Subcutaneous preadipocyte (primary cell): Measurements from ENCODE around the gene MEF2A.

GRCh38 chr15:99486045-99486911 is 79.5 kb upstream of the MEF2A start:
- CAGE, long polyA plus RNA, result no peak

GRCh38 chr15:99507116-99507706 is 58.6 kb upstream of the MEF2A start:
- CAGE, long polyA plus RNA, result no peak

GRCh38 chr15:99565157-99566258 is at the start of gene MEF2A:
Gene MEF2A, plus strand, starts transcription at chr15:99565984.
- CAGE, long polyA plus RNA, result no peak

DNA sequence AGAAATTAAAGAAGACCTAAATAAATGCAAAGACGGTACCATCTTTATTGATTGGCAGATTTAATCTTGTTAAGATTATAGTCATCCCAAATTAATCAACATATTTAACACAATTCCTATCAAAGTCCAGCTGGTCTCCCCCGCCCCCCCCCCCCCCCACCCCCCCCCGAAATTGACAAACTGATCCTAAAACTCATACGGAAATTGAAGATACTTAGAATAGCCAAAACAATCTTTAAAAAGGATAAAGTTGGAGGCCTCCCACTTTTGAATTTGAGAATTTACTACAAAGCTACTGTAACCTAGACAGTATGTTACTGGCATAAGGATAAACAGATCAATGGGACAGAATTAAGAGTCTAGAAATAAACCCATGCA is 44.5 kb downstream of the MEF2A start:
- CAGE, long polyA plus RNA, result no peak

DNA sequence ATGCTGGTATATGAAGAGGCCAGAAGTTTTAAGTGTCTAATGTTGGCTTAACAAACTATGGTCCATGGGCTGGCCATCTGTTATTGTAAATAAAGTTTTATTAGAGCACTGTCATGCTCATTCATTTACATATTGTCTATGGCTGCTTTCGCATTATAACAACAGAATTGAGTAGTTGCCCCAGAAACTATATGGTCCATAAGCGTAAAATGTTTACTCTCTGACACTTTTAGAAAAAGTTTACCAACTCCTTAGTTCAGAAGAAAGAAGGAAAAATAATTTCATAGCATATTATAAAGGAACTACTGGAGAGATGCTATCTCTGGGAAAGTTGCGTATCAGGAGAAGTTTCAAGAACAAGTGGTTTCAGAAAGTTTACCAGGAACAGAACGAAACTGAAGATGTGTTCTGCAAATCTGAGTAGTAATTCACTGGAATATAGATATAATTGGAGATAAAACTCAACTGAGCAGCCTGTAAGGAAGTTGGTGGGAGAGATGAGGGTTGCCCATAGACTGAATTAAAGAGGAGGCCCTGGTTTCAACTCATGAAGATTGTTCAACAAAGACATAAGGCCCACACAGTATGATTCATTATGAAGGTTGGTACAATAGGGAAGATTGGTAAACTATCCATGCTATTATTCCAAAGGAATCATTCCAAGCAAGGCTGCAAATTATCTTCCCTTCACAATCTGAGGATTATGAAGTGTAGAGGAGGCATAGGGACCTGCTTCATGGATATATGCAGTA is 68.1 kb downstream of the MEF2A start:
- CAGE, long polyA plus RNA, result no peak

DNA sequence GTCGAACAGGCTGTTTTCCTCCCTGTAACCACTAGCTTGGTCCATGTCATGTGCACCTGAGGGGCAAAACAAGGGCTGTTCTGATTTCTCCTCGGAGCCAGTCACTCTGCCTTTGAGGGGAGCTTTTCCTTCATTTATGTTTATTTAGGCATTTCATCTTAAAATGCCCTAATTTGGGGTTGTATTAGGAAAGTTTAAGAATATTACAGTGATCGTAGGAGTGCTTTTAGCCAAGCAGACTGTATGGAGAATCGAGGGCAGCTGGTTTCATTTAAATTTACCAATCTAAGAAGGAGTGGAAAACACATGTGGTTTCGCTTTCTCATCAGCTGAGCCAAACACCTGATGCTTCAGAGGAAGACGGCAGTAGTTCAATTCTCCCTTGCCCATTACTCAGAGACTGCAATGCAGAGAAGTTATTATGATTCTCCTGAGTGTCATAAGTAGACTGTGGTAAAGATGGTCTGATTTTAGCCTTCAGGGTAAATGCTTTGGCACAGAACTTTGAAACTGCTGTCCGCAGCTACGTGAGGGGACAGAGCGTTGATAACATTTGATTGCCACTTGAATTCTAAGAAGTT is 25.8 kb downstream of the LYSMD4 start:
- CAGE, long polyA plus RNA, result no peak

GRCh38 chr15:100021612-100021962 is 288.4 kb upstream of the LYSMD4 start:
- CAGE, long polyA plus RNA, result no peak

- CAGE, long polyA plus RNA, result no peak
These were observed 245.6 kb downstream of the ADAMTS17 start for GRCh38 chr15:100096169-100096526.

- CAGE, long polyA plus RNA, result no peak
These were observed 227.7 kb downstream of the ADAMTS17 start for GRCh38 chr15:100114020-100114455.

- CAGE, long polyA plus RNA, result no peak
These were observed 94.5 kb downstream of the ADAMTS17 start for GRCh38 chr15:100247248-100247636.

DNA sequence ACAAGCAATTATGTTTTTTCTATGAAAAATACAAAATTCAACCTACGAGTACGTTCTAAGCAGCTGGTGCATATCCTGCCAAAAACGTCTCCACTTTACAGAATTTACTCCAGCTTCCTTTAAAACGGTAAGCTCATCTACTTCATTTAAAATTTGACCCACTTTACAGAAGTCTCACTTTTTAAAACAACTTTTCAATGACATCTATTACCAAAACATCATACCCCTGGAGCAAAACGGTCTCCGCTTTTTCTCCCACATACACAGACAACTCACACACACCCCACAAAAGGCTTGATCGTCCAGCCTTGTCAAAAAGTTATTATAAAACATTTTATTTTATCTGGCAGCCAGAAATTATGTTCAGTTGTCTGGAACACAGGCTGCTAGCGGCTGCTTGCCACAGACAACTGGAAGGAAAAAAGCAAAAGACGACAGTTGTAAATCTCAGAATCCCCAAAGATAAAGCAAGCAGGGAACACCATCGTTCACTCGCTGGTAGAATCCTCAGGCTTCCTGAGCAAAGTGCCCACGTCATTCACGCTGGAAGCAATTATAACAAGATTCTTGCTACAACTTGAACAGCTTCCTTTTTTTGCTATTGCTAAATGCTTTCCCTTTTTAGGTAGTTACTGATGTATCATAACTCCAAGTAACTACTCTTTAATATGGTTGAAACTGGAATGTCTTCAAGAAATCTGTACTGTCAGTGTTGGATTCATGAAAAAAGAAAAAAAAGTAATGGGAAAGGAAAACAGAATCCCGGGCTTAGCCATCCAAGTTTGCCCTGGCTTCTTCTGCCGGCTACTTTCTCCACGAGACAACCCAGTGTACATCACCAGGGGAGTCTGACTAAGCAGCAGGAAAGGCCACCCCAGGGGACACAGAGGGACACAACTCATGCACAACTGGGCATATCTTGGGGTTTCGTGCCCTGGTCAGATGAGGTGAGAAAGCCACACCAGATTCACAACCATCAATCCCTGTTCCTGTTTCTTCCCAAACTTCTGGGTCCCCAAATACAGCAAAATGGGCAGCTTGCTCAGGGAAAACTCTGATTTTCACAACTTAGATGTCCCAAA is 33.5 kb downstream of the ADAMTS17 start:
- CAGE, long polyA plus RNA, result no peak

DNA sequence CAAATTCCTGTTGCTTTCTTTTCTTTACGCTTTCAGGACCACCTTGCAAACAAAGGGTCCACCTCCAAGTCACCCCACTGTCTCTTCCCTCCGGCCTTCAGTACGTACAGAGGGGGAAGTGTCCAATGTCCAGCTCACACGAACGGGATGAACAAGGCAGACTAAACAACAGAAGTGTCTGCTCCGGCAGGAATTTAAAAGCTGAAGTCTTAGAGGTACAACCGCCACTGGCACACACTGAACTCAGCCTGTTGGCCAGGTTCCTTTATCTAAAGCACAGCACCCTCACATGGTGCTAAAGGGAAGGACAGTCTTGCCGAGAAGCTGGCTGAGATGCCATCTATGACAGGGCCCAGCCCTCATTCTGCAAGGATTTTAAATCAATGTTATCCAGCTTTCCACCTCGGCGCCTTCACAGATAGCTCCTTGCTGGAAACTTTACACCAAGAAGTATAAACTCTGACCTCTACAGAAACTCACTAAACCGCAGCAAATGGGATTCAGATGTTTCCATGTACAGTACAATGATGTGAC is 2.8 kb downstream of the ADAMTS17 start:
- CAGE, long polyA plus RNA, result no peak

GRCh38 chr15:100544541-100544943 is 15.8 kb upstream of the CERS3 start:
- CAGE, long polyA plus RNA, result no peak

DNA sequence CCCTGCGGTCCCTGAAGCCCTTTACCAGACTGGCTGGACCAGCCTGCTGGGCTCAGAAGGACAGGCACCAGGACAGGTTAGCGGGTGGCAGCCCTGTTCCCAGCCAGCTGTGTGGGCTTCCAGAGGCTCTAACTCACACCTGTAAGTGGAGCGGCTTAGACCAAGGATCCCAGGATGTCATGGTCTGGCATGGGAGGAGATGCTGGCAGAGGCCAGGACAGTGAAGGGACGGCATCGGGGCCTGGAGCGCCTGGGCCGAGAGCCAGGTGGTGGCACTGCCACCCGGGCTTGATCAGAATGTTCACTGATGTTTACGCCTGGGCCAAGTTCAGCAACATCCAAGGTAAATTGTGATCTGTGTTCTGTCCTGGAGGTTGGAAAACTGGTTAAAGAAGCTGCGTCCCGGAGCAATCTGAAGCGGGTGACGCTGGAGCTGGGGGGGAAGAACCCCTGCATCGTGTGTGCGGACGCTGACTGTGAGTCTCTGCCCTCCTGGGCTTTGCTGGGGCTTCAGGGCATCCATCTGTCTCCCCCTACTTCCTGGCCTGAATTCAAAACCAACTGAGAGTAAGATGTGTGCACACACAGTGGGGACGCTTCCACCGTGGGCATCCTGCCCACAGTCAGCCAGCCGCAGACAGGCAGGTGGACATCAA is 18.2 kb downstream of the ALDH1A3 start:
- CAGE, long polyA plus RNA, result no peak

DNA sequence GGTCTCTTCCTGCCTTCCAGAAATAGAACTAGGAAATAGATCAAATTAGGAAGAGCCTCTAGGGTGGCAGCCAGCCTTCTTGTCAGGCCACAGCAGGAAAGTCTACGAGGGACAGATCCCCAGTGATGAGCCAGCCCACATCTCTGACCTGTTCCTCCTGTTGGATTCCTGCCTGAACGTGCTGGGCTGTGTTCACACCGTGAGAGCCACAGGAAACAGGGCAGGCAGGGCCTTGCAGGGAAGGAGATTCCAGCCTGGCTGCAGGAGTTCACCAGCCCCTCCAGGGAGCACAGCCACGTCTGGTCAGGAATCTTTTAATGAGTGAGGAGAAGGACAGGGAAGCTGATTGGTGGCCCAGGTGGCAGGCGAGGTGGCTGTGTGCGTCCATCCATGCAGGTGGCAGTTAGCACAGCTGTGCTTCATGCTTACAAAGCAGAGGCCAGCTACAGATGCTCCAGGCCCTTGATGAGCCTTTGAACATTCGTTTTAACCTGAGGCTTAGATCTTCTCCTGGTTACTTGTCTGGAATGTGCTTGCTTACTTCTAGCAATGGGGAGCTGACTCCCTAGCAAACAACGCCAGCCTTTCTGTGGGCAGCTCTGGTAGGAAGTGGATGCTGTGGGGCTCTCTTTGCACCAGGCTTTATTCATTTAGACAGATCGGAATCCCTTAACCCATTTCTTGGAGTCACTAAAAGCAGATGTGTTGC is 10.5 kb downstream of the LRRK1 start:
- CAGE, long polyA plus RNA, result no peak

DNA sequence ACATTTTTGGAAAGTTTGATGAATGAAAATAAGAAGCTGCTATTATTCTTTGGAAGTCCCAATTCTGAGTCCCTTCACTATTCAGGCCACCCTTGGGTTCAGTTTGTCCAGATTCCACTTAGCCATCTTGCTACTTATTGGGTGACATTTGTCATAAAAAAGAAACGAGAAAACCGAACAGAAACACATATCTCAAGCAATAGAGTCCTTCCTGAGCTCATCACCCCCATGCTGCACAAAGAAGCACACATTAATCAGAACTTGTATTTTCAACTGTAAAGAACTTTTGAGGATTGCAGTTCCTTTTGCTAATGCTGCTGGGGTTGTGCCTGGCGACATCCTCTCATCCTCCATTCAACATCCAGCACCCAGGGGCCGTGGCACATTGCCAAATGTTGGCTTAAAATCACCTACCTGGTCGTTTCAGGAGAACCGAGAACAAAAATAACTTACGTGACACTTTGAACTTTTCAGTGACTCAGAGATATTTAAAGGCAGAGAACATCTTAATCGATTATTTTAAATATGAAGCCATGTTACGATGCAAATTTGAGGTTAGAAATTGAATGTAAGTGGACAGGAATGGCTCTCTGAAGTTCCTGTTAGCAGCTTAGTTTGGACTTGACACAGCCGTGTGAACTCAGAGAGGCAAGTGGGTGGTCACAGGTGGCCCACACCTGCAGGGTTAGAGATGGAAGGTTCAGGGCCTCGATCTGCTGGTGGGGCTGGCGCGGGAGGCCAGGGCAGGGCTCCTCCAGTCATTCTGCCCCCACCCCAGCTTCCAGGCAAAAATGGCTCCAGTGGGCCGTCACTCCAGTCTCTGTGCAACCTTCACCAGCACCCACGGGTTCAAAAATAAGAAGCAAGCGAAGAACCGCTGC is 12.0 kb downstream of the LRRK1 start:
- CAGE, long polyA plus RNA, result no peak

DNA sequence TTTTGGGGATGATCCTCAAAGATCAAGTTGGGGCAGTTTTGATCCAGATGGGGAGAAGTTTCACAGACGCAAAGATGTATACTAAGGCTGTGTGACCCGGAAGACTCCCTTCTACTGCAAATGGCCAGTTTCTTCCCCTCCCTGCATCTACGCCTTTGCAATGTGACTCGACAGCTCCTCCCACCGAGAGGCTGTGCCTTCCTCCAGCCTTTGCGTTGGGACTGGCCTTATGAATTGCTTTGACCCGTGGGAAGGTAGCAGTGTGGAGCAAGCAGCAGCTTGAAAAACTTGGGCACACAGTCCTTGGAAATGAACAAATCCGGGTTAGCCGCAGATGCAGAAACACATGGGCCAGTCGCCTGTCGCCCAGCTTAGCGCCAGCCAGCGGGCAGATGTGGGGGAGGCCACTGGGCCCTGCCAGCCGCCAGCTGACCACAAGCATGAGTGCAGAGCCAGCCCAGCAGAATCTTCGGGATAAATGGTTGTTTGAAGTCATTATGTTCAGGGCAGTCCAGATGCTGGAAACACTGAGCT is 10.0 kb downstream of the SELENOS start:
- CAGE, long polyA plus RNA, result no peak

DNA sequence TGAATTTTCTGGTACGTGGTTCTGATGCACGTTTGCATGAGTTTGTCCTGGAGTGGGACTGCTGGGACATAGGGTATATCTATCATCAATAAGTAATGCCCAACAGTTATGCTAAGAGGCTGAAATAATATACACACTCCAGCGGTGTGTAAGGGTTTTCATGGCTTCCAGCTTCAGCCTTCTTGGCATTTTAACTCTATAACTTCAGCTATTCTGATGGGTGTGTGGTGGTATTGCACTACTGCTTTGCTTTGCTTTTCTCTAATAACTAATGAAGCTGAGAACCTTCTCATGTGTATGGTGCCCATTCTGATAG is 1.1 kb upstream of the SNRPA1 start:
- CAGE, long polyA plus RNA, result no peak

DNA sequence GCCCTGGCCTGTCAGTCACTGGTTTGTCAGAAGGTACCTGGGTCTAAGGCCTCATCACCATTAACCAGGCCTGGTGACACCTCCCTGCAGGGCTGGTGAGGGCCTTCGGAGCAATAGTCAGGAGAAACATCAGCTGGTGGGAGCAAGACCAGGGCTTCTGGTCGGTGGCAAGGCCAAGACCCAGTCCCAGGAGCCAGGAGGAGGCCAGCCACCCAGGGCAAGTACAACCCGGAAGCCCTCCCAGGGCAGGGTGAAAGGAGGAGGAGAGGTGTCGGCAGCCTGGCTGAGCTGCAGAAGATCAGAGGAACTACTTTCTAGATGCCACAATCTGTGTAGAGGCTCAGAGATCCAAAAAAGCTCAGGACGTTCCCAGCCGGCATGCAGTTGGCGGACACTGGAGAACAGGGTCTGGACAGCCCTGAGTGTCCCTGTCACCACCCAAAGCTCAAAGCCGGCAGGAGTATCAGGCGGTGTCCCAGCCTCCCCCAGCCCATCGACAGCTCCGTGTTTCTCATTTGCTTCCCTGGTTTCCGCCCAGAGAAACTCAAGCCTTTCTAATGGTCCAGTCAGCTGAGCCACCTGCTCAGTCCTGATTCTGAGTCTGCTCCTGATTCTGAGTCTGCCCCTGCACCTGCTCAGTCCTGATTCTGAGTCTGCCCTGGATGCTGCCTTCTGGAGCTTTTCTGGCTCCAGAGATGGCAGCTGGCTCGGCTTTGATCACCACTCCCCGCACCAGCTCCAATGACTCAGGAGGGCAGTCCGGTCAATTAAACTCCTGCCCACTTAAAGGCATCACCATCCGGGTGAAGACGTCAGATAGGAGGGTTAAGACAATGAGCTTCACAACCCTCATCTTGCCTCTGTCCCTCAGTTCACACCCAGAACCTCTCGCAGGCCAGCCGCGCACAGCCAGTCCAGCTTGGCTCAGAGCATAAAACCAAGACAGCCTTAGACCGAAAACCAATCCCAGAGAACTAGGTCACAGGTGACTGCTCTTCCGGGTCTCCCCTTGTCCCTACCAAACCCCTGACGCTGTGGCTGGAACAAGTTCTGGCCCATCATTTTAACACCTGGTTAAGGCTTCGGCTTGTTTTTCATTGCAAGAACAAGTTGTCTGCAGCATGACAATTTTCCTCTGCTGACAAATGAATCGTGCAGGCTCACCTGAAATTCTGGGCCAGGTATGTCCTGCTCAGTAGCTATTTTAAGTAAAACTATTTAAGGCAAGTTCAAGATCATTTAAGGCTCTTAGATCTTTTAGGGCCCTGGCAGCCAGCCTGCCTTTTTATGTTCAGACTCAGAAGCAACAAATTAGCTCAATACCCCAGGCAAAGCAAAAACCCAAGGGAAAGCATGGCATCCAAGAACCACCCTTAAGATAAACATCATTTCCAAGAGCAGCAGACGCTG is 6.8 kb downstream of the PCSK6 start:
- CAGE, long polyA plus RNA, result no peak

DNA sequence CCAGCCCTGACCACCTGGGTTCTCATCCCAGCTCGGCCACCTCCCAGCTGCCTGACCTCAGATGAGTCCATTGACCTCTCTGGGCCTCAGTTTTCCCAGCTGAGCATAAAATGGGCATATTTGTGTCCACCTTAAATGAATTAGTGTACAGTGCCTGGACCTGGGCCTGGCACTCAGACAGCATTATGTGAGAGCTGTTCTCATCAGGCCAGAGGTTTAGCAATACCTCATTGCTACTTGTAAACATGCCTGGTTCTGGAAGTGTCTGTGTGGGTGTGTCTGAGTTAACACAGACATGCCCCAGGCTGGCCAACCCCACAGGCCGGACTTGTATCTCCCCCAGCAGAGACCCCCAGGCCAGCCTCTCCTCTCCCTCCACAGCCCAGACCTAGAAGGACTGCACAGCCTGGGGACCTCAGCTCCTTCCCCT is 11.6 kb upstream of the PCSK6 start:
- CAGE, long polyA plus RNA, result no peak